ENCODE measurements around the genes SMUG1, MUCL1 and BLOC1S1.

DNA sequence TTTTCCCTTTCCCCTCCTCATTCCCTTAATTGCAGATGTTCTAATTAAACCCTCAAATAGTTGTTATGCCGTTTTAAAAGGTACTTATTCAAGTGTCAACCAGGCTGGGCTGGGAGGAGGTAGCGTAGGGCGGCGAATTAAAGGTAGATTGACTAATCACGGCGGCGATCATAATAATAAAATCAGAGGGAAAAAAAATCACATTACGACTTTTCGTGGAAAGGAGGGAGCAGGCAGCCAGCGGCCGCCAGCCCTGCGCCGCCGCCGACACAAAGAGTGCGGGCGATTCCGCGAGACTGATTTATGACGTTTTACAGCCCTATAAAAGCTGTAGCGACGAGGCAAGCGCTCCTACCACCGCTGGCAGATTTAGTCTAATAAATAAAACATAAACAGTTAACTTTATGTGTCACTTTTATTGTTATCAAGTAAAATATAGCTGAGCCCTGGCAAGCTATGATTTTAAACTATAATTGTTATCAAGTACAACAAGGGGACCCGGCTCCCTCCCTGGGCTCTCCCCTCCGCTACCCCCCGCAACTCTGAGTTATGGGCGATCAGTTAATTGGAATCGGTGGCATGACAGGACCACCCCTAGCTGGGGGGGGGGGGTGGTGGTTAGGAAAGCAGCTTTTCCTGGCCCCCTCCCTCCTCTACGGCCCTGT lies 1.5 kb upstream of the HOXC4 start:
- PRO-cap, result no peak

- PRO-cap, result no peak
Measured at GRCh38 chr12:54141474-54142531, 47.0 kb downstream of the SMUG1 start.

DNA sequence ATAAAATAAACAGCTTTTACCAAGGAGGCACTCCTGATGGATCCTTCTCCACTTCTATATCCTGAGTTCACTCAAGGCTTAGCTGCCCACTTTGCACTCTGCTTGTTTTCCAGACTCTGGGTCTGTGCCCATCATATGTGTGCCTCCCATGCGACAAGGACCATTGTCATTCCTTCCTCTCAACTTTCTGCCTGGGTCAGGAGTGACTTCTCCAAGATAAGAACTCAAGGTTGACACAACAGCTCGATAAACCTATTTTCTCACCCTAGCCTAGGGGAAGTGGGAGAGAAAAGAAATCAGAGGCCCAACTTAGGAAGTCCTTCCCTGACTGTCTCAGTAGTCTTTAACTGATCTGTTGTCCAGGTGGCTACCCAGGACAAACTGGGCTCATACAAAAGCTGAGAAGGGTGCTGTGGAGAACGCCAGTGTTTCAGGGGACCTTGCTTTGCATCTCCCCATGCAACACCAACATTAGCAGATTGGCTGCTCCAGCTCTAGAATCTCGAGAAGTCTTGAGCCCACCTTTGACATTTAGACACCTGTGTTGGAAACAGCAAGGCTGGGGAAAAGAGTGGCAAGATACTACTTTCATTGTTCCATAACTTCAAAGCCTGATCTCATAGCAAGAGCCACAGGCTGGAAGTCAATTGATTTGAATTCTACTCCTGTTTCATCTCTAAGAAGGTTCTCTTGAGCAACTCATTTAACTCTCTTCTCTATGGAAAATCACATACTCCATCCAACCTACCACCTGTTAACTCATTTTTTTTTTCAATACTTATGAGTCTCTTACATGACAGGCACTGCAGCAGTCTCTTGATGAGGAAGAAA lies 1.5 kb downstream of the SMUG1 start:
- PRO-cap, result no peak

DNA sequence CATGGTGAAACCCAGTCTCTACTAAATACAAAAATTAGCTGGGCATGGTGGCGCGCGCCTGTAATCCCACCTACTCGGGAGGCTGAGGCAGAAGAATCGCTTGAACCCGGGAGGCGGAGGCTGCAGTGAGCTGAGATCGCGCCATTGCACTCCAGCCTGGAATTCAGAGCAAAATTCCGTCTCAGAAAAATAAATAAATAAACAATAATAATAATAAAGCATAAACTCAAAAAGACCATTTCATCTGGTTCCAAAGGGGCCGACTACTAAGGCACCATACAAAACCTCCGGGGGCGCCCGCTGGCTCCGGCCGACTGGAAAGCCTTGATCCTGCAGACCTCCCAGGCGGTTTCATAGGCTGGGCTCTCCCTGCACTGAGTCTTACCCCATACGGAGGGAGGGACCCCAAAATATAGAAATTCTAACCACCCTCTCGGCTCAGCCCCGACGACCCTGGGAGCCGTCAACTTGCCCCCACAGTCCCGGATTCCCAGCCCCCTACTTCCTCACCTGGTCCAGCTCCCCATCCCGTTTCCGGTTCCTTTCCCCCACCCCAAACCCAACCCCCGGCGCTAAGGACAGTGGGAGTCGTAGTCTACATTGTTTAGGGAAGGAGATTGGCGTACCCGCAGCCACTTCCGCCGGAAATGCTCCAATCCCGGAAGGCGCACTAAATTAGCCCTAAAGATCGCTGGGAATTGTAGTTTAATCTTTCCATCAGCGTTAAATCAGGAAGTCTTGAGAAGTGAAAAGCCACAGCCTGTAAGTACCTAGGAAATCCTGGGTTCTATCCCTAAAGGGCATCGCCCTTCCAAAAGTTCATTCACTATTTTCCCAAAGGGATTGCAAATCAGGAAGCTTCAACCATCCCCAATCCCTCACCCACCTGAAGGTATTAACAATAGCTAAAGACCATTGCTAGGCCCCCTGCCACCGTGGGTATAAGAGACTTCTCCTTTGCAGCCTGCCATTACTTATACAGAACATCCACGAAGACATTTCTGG lies at the start of gene SMUG1:
TSS of gene SMUG1 (minus strand) at position 545 of the 1,005 bp plus-strand sequence.
- PRO-cap, result bidirectional peak, plus-strand start at position 723 of the sequence, minus-strand start at position 534 of the sequence

- PRO-cap, result no peak
Measured at GRCh38 chr12:54191556-54192047, 2.8 kb upstream of the SMUG1 start.

- PRO-cap, result no peak
Measured at GRCh38 chr12:54231983-54232750, 43.4 kb upstream of the SMUG1 start.

- PRO-cap, result no peak
Measured at GRCh38 chr12:54257369-54257925, 22.5 kb downstream of the CBX5 start.

DNA sequence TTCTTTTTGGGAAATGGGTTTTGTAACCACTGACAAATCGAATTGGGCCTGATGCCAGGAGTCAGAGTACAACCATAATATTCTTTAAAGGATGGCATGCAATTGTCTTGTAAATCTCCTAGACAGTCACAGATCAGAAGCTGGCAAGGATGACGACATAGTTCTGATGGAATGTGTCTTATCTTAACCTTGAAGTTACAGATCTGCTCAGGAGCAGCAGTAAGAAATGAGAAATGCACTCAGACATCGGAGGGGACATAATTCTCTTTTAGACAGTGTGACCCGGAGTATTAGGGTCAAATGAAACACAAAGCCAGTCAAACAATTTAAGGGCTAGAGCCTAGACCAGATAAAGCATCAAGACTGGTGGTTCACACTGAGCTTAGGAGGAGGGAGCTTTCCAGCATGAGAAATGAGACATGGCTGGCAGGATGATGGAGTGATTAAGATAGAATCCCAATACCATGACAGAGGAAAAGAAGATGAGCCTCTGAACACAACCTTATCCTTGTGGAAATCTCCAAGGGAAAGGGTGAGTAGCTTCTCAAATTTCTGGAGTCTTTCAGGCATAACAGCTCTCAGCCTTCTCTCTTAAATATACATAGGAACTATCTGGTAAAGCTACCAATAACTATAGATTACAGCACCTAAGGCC lies 17.4 kb downstream of the CBX5 start:
- PRO-cap, result no peak

DNA sequence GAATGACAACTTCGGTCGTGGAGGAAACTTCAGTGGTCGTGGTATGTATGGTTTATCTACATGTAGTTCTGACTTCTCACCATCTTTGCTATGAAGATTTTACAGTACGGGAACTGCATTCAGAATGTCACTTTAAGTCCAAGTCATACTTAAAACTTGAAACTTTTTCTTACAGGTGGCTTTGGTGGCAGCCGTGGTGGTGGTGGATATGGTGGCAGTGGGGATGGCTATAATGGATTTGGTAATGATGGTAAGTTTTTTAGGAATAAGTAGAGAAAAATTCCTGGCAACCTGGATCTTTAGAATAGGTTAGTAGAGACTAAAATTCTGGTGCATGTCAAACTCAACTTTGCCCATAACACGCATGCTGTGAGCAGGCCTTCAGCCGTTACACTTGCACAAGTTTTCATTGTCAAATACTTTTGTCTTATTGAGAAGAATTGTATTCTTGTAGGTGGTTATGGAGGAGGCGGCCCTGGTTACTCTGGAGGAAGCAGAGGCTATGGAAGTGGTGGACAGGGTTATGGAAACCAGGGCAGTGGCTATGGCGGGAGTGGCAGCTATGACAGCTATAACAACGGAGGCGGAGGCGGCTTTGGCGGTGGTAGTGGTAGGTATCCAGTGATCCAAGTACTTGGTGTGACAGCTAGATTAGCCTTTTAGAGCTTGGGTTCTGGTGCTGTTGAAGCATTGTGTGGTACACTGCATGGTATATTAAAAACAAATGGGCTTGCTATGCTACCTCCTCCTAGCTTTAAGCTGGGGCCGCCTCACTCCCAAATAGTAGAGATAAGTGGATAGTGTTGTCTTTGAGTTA lies 2.3 kb downstream of the HNRNPA1 start:
- PRO-cap, result no peak

- PRO-cap, result unidirectional peak, minus-strand start at chr12:54307165
Measured at GRCh38 chr12:54306859-54307558, 6.2 kb upstream of the NFE2 start.

- PRO-cap, result no peak
Measured at GRCh38 chr12:54350352-54351074, 13.8 kb downstream of the GPR84 start.

- PRO-cap, result bidirectional peak, plus-strand start at chr12:54352429, minus-strand start at chr12:54352156
Measured at GRCh38 chr12:54351752-54352670, 12.3 kb downstream of the GPR84 start.

GRCh38 chr12:54379008-54379485 lies 5.5 kb downstream of the ZNF385A start:
- PRO-cap, result bidirectional peak, plus-strand start at chr12:54379316, minus-strand start at chr12:54379182

- PRO-cap, result no peak
Measured at GRCh38 chr12:54386349-54386848, 1.9 kb upstream of the ZNF385A start.

DNA sequence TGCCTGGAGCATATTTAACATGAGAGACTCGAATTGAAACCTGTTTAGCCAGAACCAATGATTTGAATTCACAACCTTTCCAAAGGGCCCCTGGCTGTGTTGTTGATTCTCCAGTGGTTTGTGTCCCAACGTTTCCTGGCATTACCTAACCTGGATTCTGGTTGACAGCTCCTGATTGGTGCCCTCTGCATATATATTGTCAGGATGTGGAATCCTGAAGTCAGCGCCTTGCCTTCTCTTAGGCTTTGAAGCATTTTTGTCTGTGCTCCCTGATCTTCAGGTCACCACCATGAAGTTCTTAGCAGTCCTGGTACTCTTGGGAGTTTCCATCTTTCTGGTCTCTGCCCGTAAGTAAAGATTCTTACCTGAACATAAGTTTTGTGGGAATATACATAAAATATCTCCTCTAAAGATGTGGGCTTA lies at the start of gene MUCL1:
TSS of gene MUCL1 (plus strand) at position 223 of the 423 bp plus-strand sequence.
- PRO-cap, result no peak

DNA sequence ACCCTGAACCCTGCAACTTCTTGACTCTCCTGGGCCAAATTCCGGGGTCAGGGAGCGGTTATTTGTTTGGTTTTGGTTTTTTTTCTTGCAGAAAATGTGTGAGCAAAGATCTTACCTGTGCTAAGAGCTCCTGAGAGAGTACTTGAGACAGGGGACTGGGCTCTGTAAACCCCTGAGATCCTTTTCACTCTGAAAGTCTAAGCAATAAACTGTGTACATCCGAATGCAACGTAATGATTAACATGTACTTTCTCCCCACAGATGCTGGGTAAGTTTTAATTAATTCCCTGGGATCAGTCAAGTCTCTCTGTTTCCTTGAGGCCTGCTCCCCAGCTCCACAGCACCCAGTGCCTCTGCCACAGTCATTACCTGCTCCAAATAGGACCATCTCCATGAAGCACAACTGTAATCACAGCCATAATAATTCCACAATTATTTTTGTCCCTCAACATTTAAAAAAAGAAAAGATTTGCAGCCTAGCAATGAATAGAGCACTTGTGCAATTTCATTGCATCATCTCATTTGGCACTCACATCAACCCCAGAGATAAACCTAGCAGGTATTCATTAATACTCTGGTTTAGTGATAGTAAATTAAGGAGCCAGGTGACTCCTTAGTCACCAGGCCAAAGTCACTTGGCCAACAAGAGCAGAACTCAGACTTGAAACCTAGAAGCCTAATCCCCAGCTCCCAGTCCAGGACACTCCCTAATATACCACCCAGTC lies 21.7 kb downstream of the OR10P1 start:
- PRO-cap, result no peak

GRCh38 chr12:55700745-55701191 lies 6.9 kb downstream of the ITGA7 start:
- PRO-cap, result unidirectional peak, plus-strand start at chr12:55700938

DNA sequence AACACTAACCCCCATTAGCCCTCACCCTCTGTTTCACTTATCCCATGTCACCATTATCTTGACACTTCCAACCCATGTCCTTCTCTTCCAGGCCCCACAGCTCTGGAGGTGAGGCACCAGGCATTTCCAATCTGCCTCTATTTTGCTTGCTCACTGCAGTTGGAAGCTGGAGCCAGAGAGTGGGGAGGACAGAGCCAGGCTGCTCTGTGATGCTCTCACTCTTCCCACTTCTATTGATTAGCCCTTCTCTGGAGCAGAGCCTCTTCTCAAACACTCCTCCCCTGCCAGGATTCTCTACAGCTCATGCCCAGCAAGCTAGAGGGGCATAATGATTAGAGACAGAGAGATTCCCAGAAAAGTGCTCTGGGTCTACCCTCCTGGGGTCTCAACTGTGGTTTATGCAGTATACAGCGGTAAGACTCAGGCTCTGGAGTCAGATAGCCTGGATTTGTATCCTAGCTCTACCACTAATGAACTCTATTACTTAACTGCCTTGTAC lies 2.8 kb upstream of the BLOC1S1 start:
- PRO-cap, result bidirectional peak, plus-strand start at position 175 of the sequence, minus-strand start at position 133 of the sequence

- PRO-cap, result bidirectional peak, plus-strand start at chr12:55716036, minus-strand start at chr12:55715970; bidirectional peak, plus-strand start at chr12:55716473, minus-strand start at chr12:55716372
Measured at GRCh38 chr12:55715711-55716833, at the start of gene BLOC1S1. BLOC1S1 (plus strand) TSS chr12:55716046.

DNA sequence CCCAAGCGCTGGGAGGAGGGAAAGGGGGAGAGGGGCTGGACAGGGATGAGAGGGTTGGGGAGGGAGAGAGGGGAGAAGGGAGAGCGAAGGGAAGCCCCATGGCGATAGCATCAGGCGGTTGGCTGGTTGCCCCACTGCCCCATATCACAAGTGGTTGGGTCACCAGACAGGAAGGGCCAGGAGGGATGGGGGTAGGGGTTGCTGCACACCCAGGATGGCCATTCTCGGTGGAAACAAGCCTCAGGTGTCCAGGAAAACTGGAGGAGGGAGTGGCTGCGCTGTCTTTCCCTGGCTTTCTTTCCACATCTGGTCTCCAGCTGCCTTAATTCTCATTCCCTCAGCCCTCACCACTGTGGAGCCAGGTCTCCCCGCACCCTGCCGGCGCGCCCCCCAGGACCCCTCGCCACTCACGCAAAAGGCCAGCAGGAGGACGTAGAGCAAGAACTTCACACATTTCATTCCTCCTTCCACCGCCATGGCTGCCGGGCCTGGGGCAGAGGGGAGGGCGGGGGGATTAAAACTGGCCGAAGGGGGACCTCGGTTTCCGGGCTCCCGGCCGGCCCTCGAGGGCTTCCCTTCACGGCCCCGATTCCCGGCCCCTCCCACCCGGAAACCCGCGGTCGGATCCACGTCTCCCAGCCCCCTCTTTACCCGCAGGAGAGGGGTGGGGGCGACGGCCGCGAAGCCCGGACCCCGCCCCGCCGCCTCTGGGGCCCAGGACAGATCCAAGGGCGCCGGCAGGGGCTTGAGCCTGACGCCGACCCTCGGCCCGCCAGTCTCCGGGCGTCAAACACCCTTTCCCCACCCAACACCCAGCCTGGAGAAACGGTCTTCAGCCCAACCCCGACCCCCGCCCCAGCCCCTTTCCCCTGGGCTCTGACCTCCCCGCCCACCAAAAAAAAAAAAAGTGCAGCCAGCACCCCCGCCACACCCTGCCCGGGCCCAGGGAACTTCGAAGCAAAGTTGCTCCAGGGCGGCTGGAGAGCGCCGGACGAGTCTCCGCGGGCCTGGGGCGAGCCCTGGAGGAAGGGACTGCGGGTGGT lies 623 bp downstream of the CD63 start:
- PRO-cap, result bidirectional peak, plus-strand start at position 179 of the sequence, minus-strand start outside the sequence; bidirectional peak, plus-strand start at position 650 of the sequence, minus-strand start at position 604 of the sequence